Amniotic epithelial cell (primary cell): Measurements from ENCODE around the gene EVL.

- RRBS = 6% methylated on average over 9 of the region's 37 CpGs
Observed at GRCh38 chr14:99272978-99273622, 1.1 kb upstream of the BCL11B start.

DNA sequence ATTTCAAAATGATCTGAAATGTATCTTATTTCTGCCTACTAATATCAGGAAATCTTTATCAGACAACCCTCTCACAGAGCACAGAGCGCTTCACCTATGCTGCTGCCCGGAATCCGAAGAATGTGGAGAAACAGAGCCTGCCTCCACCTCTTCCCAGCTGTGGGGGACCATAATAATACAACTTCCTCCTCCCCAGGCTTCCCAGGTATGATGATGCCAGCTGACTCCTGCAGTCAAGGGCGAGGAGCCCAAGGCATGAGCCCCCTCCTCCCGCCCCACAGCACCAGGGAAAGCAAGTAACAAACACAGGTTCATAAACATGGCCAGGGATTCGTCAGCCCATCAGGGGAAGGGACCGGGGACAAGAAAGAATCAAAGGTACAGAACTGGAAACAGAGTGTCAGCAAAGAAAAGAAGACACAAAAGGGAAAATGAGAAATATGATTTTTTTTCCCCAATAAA is 68.5 kb downstream of the SETD3 start:
- RRBS = no CpG with 5 or more reads among the region's 7 CpGs

DNA sequence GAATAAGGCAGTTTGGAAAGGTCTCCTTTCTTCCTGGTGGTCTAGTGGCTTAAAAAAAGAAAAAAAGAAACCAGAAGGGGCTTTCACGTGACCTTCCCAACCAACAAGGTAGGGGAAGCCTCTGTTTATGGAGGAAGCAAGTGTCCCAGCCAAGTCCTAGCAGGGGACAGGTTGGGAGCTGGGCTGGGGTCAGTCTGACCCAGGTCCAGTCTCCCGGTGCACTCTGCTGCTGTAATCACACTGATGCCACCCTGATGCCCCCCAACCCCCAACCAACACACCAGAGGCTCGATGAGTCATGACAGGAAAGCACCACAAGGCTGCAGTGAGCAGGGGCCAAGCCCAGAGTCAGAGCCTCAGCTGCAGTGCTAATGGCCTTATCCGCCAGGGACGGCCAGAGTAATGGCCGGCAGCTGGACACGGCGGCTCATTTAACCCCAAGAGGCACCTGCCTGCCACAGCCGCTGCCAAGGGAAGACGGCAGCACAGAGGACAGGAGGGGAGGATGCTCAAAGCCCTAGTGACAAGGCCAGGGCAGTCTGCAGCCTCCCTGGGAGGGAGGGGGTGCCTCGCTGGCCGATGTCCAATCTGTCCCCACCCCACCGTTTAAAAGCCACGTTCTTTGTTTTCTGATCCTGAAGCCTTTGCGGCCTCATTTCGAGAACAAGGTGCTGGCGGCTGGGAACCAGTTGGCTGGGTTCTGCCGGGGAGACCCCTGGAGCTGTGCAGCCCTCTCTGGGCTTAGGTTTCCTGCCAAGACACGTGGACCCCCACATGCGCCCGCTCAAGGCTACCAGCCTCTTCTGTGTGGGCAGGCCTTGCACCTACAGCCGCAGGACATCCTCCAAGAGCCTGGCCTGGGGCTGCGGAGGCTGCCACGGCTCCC is 13.2 kb downstream of the CCDC85C start:
- RRBS = no CpG with 5 or more reads among the region's 24 CpGs

DNA sequence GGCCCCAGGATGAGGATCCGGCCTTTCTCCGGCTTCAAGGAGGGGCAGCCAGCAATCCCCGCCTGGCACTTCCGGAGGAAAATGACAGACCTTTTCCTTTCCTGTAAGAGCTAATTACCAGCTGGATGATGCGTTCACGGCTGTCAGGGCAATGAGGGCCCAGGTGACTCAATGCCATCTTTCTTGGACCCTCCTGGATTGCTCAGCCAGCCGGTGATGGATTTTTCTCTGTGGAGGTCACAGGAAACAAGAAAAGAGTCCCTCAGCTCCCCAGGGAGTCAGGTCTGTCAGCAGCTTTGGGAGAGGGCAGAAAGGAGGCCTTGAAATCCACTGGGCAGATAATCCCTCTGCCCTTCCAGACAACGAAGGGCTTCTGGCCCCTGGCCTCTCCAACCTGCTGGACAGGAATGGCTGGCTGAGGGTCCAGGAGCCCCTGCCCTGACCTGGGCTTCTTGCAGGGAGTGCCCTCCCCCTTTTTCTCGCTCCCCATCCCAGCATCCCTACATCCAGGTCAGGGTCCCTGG is 16.0 kb upstream of the CCDC85C start:
- RRBS = 23% methylated on average over 2 of the region's 9 CpGs

- RRBS = no CpG with 5 or more reads among the region's 9 CpGs
Observed at GRCh38 chr14:99671693-99672280, 12.3 kb upstream of the CYP46A1 start.

DNA sequence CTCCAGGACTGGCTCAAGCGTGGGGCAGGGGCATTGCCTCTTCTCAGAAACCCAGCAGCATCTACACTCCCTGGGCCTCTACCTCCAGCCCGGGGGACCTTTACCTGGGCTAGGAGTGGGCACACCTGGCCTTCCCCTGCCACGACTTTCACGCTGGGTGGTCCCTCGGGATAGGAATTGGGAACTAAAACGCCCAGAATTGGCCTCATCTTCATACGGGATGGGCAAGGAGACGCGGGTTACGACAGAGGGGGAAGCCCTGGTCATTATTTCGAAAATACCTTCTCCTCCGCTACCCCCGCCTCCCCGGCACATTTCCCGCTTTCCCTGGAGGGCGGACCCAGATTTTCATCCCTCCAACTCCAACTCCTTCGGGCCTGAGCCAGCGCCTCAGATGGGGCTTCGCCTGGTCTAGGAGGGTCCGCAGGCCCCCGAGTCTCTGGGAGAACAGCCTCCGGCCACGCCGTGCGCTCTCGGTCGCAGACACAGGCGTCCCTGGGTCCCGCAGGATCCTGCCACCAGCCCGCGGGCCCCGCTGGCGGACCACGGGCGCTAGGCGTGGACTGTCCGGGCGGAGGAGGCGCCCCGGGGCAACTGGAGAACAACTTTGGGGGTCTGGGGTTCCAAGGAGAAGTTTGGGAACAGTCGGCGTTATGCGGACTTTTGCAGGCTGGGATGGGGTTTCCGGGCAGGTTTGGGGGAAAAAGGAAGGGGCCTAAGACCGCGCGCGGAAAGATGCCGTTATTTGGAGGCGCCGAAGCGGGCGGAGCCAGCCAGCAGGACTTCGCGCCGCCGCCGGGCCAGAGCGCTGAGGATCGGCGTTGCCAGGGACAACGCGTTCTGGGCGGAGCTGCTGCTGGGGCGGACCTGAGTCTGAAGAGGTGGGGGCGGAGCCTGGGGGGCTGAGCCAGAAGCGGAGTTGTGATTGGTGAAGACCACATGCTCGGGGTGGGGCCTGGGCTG is 642 bp upstream of the CYP46A1 start:
- RRBS = 0% methylated on average over 6 of the region's 68 CpGs

GRCh38 chr14:99730482-99730975 is 46.4 kb downstream of the CYP46A1 start:
- RRBS = 3% methylated on average over 9 of the region's 28 CpGs

DNA sequence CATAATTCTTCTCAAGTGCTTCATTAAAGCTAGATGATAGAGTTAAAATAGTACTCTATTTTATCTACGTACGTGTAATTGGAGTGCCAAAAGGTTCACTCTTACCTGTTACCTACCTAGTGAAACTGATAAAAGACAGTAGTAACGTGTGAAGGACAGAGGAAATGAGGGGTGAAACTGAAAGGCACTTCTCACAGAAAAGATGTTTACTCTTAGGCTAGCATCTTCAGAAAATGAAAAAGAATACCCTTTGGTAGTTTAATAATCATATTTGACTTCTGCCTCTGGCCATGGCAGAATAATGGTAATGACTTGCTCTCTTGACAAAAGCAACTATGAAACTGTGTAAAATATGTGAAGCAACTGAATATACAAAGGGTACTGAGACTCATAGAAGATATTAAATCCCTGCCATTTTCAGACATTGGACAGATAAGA is 6.4 kb upstream of the EVL start:
- RRBS = no CpG with 5 or more reads among the region's 3 CpGs

- RRBS = no CpG with 5 or more reads among the region's 7 CpGs
Observed at GRCh38 chr14:100063494-100064060, 1.6 kb upstream of the EVL start.

DNA sequence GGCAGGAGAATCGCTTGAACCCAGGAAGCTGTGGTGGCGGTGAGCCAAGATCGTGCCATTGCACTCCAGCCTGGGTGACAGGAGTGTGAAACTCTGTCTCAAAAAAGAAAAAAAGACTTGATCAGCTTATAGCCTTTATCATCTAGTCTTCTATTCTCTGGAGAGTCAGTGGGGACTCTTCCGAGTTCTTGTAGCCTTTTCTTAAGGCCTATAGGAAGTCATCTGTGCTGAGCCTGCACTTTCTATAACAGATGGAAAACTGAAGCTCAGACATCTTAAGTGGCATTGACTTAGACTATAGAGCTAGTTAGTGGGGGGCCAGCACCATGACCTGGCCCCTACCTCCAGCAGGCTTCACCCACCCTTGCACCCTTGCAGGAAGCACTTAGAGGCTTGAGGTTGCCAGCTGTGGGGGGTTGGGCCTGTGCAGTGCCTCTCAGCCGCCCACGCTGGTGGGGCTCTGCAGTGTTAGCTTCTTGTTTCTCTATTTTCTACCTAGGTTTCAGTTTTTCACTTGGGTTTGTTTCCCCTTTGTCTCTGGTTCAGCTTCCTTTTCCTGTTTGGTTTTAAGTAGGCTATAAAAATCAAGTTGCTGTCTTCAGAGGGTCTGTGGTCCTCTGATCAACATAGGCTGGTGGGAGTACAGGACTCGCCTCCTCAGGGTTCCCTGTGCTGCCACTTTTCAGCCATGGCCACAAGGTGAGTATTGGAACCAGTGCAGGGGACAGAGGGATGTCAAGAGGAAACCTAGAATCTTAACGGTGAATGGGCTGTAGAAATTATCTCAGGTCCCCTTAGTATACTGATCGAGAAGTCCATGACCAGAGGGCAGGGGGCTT is at the start of gene EVL:
Gene EVL, plus strand, starts transcription at position 610 of the 839 bp plus-strand sequence.
- RRBS = no CpG with 5 or more reads among the region's 9 CpGs

DNA sequence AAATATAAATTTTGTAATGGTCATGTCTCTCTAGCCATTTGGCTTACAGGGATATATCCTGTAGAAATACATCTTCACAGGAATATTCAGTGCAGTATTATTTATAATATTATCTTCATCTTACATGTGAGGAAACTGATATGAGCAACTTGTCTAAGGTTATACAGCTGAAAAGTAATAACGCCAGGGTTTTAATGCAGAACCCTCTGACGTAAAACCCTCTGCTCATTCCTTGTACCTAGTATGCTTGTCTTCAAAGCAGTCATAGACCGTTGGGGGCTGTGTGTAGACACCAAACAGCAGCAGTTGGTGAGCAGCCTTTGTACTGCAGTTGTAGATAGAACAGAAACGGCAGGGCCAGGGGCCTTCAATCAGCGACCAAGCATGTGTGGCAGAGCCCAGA is 28.0 kb downstream of the EVL start:
- RRBS = no CpG with 5 or more reads among the region's 5 CpGs

- RRBS = no CpG with 5 or more reads among the region's 8 CpGs
Observed at GRCh38 chr14:100106203-100106587, 41.0 kb downstream of the EVL start.

GRCh38 chr14:100128381-100128967 is 31.0 kb downstream of the DEGS2 start:
- RRBS = no CpG with 5 or more reads among the region's 17 CpGs

- RRBS = no CpG with 5 or more reads among the region's 18 CpGs
Observed at GRCh38 chr14:100137503-100137900, 21.9 kb downstream of the DEGS2 start.

GRCh38 chr14:100165293-100165831 is 5.9 kb upstream of the DEGS2 start:
- RRBS = no CpG with 5 or more reads among the region's 30 CpGs

- RRBS = 10% methylated on average over 13 of the region's 40 CpGs
Observed at GRCh38 chr14:100317824-100318667, 5.1 kb upstream of the SLC25A47 start.

DNA sequence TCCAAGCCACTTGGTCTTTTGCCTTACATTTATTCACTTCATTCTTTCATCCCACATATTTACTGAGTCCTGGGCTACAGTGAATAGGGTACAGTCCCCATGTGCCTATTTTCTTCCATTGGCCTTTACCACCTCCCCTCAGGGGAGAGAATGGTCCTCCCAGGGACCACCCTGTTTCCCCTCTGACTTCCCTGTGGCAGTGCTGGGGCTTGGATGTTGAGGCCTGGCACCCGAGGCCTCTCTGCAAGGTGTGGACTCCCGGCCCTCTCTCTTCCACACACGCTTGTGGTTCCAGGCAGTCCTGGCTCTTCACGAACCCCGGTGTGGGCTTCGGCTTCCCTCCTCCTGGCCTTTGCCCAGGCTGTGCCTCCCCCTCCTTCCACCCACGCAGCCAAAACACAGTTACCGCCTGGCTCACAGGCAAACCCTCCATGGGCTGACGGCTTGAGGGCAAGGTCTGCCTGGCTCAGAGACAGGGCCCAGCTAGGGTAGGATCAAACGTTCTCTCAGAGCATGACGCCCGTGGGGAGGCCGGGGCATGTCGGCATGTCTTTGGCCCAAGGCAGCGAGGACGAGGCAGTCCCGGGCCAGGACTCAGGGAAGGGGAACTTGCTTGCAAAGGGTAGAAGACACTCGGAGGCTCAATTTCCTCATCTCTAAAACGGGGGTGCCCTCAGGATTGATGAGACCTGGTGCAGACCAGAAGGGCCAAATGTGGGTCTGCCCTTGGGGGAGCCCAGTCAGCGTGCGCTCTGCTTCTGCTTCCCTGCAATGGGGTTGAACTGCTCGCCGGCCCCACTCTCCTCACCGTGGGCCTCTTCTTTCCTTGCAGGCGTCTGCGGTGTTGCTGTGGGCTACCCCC is 2.0 kb downstream of the SLC25A47 start:
- RRBS = 70% methylated on average over 9 of the region's 26 CpGs

GRCh38 chr14:100371590-100372245 is 3.4 kb downstream of the WARS1 start:
- RRBS = no CpG with 5 or more reads among the region's 8 CpGs

DNA sequence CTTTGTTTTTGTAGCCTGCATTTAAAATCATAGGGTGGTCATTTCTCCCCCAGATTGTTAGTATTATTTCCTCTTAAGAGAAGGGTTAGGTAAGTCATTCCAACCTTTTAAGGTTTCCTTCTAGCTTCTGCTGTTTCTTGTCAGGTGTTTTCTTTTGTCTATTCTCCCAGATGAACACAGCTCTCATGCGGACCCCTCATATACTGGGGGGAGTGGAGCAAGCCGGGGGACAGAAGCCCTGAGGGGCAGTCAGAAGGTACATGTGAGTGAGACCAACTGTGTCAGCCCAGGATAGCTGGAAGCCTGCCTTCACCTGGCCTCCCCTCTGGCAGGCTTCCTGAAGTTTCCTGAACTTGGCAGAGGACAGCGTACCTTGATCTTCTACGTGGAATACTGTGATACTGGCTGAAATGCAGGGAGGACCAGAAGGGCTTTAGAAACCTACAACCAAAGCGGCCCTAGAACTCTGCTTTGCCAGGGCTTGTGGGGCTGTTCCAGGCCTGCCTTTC is 13.1 kb downstream of the WDR25 start:
- RRBS = no CpG with 5 or more reads among the region's 5 CpGs

DNA sequence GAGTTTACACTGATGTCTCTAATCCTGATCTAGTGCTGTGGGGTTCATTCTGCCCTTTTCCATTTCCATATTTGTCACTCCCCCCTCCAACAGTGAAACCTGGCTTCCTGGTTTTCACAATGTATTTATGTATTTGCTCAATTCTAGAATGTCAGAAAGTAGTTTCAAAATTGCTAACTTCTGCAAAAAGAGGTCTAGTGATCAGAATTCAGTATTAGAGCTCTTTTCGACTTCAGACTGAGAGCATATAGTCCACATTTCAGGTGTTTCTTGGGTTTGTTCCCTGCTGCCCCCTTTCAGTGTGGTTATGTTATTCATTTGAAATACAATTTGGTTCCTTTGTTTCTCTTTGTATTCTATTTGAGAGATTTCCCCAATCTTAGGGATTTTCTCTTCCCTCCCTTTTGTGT is 58.0 kb downstream of the WDR25 start:
- RRBS = no CpG with 5 or more reads among the region's 1 CpG